GM19239 (cell line): ENCODE measurements around a stretch of chr7.

GRCh38 chr7:158764428-158764891 is 59.9 kb upstream of the NCAPG2 start:
- RRBS, result no CpG with 5 or more reads among the region's 4 CpGs

DNA sequence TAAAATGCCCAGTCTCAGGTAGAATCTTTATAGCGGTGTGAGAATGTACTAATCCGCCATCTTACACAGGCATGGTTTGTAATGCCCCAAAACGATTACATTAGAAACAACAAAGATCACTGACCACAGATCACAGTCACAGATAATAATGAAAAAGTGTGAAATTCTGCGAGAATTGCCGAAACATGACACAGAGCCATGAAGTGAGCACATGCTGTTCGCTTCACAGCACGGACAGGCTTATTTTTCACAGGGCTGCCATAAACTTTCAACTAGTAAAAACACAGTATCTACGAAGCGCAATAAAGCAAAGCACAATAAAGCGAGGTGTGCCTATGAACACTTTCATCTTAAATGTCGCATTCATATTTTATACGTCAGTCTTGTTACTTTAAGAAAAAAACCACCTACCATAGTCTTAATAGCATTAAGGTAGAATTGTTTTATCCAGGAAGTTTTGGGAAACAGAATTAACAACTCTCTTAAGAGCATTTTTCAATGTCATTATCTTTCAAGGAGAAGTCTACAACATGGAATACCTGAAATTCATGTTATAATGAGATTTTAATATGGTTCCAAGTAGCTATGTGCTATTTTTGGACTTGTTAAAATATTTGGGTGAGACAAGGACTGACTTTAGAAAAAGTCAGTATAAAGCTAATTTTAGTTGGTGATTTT is 51.5 kb downstream of the ESYT2 start:
- RRBS, result no CpG with 5 or more reads among the region's 12 CpGs

DNA sequence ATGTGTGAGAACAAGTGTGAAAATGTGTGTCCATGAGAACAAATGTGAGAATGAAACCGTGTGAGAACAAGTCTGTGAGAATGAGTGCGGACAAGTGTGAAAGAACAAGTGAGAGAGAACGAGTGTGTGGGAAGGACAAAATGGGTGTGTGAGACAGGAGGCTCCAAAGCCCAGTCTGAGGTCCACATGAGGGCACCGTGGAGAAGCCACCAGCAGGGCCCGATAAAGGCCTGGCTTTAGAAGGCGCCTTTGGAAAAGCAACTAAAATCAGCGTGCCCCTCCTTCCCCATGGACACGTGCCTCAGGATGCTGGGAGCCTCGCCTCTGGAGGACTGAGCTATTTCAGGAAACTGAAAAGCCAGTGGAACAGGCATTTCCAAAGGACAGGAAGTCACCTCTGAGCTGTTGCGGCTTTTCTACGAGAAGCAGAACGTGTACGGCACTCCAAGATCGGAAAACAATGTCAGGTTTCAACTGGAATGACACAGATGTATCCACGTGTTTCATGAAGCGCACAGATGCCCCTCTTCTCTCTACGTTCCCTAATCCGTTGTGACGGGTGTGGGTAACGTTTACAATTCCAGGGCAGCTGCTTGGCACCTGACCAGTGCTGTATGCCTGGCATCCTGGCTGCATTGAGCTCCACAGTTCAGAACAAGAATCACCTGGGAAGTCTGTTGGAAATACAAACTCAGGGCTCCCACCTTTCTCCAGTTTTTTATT is 46.4 kb downstream of the ESYT2 start:
- RRBS, result no CpG with 5 or more reads among the region's 20 CpGs

- RRBS, result no CpG with 5 or more reads among the region's 5 CpGs
Observed at GRCh38 chr7:158793289-158793800, 36.0 kb downstream of the ESYT2 start.

GRCh38 chr7:158804740-158805501 is 24.4 kb downstream of the ESYT2 start:
- RRBS, result no CpG with 5 or more reads among the region's 11 CpGs

DNA sequence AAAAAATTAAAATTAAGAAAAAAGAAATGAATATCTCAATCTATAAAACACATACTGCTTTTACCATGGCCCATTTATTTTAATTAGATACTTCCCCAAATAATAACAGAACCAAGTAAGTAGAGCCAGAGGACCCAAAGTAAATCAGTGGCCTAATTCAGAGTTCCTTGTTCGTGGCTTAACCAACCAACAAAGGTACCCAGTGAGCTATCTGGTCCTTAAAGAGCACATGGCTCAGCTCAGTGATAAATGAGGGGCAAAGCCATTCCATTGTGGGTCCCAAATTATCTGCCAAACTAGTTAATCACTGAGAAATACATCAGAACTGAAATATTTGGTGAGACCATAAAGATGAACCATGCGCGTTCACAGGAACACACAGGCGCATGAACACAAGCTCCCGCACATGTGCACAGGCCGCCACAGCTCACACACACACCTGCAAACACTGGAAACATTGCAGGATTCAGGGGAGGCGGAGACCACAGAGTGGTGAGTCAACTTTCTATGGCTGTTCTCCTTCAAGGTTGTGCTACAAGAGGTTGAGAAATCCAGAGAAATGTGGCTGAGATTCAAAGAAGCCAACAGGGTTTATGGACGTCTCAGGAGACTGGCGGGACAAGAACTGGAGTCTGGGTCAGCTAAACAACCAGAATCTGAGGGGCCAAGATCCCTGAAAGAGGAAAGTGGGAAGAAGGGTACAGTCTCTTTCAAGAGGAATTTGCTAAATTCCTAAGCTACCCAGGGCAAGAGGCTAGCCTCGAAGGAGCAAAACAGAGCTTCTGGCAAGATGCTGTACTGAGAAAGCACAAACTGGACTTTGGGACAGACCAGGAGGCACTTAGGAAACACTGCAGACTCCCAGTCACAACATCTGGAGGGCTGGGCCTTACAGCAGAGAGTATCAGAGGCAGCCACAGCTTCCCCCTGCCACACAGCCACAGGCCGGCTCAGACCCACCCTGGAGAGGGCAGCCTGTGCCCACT is 17.8 kb downstream of the ESYT2 start:
- RRBS, result no CpG with 5 or more reads among the region's 11 CpGs

DNA sequence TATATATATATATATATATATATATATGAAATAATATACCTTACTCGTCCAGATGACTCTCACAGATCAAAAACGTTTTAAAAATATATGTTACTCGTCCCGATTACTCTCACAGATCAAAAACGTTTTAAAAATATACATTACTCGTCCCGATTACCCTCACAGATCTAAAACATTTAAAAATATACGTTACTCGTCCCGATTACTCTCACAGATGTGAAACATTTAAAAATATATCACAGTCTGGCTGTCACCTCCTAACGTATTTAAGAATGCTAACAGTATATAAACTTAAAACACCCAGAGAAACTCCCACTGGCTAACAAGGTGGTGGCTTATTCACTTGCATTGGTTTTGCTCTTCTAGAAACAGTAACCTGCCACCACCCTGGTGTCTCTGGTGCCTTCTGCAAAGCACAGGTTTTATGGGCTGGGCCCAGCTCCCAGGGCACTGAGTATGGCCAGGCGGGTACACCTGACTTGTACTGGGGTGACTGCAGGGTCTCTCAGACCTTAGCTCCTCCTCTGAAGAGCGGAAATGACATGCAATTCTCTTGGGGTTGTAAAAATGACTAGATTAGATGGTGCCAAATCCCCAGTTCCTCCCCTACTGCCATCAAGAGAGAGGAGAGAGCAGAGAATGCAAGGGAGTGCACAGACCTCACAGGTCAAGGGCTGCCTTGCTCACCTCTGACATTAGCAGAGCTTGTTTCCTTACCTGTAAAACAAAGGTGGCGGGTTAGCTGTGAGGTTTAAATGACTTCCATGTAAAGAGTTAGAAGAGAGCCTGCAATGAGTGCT is 14.8 kb downstream of the ESYT2 start:
- RRBS, result no CpG with 5 or more reads among the region's 14 CpGs

- RRBS, result no CpG with 5 or more reads among the region's 12 CpGs
Observed at GRCh38 chr7:158815120-158816051, 13.9 kb downstream of the ESYT2 start.

DNA sequence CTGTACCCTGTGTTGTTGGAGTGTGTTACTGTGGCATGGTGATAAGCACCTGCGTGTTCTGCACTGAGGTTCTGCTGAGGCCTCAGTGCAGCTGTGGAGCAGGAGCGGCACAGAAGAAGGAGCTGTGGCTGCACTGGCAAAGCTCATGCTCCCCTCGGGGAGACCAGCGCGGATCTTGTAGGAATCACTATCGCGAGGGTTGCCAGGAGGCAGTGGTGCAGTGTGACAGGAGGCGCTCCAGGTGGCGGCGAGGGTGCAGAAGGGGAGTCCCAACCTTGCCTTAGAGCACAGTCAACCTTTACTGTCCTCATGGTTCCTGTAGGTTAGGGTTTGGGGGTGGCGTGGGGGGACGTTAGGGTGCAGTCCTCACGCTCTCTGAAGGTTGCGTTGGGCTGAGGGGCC is 11.0 kb downstream of the DYNC2I1 start:
- RRBS, result no CpG with 5 or more reads among the region's 14 CpGs

- RRBS, result no CpG with 5 or more reads among the region's 35 CpGs
Observed at GRCh38 chr7:159143627-159144194, 956 bp downstream of the VIPR2 start.

DNA sequence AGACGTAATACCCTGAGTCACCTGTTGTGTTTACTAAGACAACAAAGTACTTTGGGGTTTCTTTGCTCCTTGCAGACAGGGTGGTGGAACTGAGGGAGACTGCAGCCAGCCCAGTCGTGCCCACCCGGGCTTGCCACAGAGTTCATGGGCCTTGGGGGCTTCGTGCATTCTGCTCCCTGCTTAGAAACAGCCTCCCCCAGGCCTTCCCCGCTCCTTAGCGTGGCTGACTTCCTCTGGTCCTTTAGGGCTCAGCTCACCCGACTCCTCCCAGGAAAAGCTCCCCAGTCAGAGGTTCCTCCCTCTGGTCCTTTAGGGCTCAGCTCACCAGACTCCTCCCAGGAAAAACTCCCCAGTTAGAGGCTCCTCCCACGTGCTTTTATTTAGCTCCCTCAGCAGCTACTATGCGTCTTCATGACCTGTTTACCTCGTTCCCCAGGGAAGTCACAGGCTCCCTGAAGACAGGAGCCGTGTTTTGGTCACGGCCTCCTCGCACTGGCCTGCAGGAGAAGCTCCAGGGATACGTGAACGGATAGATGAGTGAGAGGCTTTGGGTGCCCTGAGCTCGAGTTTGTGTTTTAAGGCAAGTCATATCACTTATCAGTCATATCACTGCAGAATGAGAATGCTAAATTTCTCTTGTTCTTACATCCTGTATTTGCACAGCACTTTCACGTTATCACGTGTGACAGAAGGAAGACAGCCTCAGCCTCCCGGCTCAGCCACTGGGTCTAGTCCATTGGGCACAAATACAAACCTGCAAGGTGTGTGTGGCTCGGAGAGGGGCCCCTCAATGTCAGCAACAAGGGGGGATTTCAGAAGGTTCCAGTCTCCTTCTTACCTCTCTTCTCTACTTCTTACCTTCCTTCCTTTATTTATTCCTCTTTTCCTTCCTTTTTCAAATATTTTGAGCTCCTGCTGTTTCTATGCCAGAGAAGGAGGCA is 52.7 kb upstream of the VIPR2 start:
- RRBS, result no CpG with 5 or more reads among the region's 20 CpGs